Tibial nerve (tissue), 3 donors: ENCODE data around the genes SLC30A9, GABRB1 and CWH43.

DNA sequence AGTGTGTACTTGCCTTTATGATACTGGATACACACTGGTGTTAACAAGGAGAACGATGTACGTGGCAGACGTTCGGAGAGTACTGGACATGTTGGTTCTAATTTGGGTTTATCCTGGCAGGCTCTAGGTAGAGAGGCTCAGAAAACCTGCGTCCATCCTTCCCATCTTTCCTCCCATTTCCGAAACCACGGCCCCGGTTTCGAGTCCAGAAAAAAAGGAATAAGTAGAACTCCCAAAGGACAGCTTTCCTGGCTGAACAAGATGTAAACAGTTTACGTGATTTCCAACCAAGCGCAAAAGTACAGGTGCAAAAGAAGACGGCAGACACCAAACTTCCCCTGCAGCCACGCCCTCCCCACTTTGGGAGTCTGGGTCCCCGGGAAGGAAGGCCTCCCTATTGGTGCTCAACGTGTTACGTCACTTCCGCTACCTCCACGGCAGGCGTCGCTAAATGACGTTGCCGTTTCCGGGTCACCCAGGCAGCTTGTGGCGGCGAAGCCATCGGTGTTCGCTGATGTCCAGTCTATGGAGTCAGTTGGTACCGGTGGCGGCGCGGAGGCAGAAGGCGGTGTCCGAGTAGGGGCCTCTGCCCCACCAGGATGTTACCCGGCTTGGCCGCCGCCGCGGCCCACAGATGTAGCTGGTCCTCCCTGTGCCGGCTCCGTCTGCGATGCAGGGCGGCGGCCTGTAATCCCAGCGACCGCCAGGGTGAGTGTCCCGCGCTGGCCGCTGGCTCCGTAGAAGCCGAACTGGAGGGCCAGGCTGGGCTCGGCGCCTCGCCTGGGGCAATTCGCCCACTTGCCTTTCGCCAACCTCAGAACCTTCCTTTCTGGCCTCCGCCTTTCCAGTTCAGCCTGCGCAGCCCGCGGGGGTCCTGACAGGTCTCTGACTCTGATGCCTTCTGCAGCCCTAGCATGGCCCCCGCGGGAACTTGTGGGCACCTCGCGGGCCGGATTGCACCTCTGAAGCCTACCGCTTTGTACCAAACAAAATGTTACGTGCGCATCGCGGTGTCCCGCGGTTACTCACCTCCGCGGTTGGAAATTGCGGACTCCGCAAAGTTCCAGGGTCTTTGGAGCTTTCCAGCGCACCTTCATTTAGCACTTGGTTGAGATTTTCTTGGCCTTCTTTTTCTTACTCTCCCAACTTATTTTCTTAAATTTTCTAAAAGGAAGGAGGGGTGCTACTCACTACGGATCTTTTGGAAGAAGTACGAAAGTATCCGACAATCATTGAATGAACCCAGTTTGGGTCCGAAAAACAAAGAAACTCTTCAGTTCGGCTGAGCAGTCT is at the start of gene SLC30A9:
Gene SLC30A9 (plus strand): TSS at position 478 of the 1,293 bp plus-strand sequence.
- PRO-cap = bidirectional peak, plus-strand start at position 534 of the sequence, minus-strand start at position 370 of the sequence
- RAMPAGE, long total RNA, 3 experiments = start-site peak on the plus strand in 3 of 3 experiments, centred at positions 472 to 496 of the sequence, 232 to 931 reads per replicate

- PRO-cap = no peak
- RAMPAGE, long total RNA, 3 experiments = no peak in any of the 3 experiments
These were observed 28.2 kb downstream of the ATP8A1 start for GRCh38 chr4:42628742-42629055.

- PRO-cap = no peak
- RAMPAGE, long total RNA, 3 experiments = no peak in any of the 3 experiments
These were observed 2.4 kb downstream of the ATP8A1 start for GRCh38 chr4:42654454-42654992.

DNA sequence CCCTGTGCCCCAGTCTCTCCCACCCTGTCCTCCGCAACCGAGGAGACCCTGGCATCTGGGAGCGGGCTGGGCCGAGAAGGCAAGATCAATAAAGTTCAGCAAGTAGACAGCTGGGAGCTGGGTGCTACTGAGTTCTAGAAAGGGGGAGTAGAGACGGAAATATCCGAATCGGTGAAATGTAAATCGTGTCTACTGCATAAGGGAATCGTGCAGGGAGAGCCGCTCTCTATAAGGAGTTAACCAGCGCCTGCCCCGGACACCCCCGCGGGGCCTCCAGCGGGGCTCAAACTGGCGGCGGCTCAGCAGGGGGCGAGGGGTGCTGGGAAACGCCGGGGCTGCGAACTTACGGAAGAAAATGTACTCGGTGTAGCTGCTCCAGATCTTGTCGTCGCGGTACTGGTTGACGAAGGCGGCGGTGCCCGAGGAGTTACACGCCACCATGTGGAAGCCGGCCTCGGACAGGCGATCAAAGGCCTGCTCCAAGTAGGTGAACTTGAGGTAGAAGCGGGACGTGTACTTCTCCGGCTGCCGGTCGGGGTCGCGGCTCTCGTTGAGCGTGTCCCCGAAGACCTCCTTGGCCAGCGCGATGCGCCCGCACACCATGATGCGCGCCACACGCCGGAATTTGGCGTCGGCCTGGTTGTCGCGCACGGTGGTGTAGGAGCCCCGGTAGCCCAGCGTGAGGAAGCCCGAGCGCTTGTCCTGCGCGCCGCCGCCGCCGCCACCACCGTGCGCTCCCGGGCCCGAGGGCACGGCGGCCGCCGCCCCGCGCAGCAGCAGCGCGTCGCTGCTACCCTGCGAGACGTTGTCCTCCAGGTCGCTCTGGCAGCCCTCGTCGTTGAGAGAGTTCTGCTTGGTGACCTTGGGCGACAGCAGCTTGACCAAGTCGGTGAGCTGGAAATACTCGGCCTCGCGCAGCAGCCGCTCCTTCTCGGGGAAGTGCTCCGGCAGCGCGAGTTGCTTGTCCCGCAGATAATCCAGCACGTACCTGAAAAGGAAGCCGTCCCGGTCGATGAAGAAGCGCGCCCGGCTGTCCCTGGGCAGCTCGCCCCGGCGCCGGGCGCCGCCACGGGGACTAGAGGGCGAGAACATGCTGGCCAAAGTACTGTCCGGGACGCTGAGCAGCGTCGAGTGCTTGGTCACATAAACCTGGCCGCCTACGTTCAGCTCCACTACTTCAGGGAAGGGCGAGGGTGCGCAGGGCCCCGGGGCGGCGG is 985 bp downstream of the KCTD8 start:
- PRO-cap = no peak
- RAMPAGE, long total RNA, 3 experiments = no peak in any of the 3 experiments

DNA sequence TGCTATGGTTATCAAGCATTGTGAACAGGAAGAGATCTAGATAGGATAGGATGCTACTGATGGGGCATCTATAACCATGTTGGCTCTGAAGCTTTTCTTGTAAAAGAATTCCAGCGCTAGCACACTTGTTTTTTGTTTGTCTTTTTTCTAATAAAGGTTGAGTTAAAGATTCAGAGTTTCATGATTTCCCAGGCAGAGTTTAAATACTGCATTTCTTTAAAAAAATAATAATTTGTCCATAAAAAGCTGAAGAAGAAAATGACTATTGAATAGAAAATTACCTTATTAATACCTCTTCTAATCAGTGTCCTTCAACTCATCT is 448.4 kb upstream of the GNPDA2 start:
- PRO-cap = unidirectional peak, plus-strand start at position 105 of the sequence
- RAMPAGE, long total RNA, 3 experiments = no peak in any of the 3 experiments

GRCh38 chr4:47031086-47031903 is at the start of gene GABRB1:
GABRB1 (plus strand) TSS chr4:47031567.
- PRO-cap = no peak
- RAMPAGE, long total RNA, 3 experiments = no peak in any of the 3 experiments

DNA sequence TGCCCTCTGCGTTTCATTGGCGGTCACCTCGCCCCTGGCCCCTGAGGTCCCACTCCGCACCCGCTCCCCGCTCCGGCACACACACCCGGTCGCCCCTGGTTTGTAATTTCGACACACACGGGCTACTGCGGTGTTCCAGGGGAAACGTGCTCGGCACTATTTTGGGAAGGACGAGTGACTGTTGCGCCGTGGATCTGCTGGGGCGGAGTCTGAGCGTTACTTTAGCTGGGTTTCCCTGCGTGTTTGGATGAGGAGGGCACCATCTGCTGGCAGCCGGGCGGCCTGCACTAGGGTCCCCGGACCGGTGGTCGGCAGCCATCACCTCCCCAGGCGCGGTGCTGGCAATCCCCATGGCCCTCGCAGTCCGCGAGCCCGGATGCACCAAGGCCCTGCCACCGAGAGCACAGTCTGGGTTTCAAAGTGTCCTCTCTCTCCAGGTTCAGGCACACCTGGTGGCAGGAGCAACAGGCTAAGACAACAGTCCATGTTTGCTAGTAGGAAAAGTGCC is 1.2 kb downstream of the GABRB1 start:
- PRO-cap = no peak
- RAMPAGE, long total RNA, 3 experiments = no peak in any of the 3 experiments

DNA sequence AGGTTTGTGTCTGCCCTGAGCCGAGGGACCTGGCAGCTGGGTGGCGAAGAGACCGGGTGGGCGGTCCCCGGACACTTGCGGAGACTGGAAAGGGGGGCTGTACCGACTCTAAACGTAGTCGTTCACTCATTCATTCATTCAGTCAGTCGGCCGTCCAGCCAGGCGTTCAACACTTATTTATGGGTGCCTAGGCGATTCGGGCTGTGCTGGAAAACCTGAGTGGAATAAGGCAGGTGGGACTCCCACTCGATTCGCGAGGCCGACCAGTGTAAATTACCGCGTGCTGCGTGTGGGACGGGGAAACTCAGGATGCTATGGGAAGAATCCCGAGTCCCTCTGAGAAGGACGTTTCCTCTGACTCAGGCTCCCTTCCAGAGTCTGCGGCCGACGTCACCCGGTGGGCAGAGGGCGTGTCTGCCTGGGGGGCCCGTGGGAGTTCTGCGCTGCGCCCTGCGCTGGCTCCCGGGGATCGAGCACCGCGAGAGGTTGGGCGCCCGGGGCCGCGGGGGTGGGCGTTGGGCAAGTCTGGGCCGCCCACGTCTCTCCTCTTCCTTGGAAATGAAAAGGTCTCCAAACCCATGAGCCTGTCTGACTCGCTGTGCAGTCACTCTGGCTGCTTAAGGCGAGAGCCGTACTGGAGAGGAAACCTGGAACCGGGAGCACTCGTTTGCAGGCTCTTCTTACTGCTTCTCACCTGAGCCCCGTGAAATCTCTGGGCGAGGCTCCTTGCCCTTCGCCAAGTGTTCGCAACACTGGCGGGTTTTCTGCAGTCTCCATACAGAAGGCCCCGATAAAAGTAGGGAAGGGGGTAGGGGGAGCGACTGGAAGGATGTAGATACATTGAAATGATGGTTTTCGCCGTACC is 544 bp downstream of the NIPAL1 start:
- PRO-cap = bidirectional peak, plus-strand start at position 424 of the sequence, minus-strand start at position 344 of the sequence
- RAMPAGE, long total RNA, 3 experiments = no peak in any of the 3 experiments

DNA sequence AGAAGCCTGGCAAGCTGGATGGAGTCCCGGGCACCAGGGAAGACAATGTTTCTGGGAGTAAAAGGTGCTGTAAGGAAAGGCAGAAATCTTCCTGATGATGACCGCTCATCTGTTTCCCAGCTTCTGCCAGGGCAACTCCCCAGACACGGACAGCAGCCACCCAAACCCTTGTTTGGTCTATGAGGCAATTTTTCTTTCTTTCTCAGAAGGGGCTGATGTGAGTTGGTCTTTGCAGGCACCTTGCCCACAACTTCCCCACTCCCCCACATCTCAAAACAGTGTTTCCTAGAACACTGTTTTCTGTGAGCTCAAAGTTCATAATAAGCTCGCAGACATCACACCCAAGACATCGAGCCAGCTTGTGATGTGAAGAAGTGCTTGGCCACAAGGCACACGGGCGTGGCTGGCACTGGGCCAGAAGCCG is 4.5 kb downstream of the TXK start:
- PRO-cap = no peak
- RAMPAGE, long total RNA, 3 experiments = no peak in any of the 3 experiments

GRCh38 chr4:48604378-48604909 is 114.4 kb downstream of the ZAR1 start:
- PRO-cap = no peak
- RAMPAGE, long total RNA, 3 experiments = no peak in any of the 3 experiments

GRCh38 chr4:48862477-48863181 is 31.7 kb downstream of the OCIAD1 start:
- PRO-cap = no peak
- RAMPAGE, long total RNA, 3 experiments = no peak in any of the 3 experiments

GRCh38 chr4:48985860-48986843 is at the start of gene CWH43:
CWH43 (plus strand) TSS chr4:48986275.
- PRO-cap = no peak
- RAMPAGE, long total RNA, 3 experiments = no peak in any of the 3 experiments

- PRO-cap = no peak
- RAMPAGE, long total RNA, 3 experiments = no peak in any of the 3 experiments
These were observed 509 bp downstream of the SGCB start for GRCh38 chr4:52037476-52038103.

- PRO-cap = no peak
- RAMPAGE, long total RNA, 3 experiments = no peak in any of the 3 experiments
These were observed 193.0 kb downstream of the USP46 start for GRCh38 chr4:52466188-52466508.

DNA sequence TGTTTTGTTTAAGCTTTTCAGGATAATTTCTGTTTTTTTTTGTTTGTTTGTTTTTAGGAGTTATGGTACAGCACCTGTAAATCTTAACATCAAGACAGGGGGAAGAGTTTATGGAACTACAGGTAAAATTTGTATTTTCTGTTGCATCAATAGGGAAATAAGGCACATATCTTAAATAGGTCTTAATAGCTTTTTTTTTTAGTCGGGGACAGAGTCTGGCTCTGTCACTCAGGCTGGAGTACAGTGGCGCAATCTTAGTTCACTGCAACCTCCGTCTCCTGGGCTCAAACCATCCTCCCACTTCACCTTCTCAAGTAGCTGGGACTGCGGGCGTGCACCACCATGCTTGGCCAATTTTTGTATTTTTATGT is 12.3 kb downstream of the FIP1L1 start:
- PRO-cap = no peak
- RAMPAGE, long total RNA, 3 experiments = no peak in any of the 3 experiments

- PRO-cap = no peak
- RAMPAGE, long total RNA, 3 experiments = no peak in any of the 3 experiments
These were observed 1.6 kb upstream of the LNX1 start for GRCh38 chr4:53592680-53593407.

GRCh38 chr4:53651058-53651703 is 59.9 kb upstream of the LNX1 start:
- PRO-cap = no peak
- RAMPAGE, long total RNA, 3 experiments = no peak in any of the 3 experiments

GRCh38 chr4:53734757-53735066 is 143.4 kb upstream of the LNX1 start:
- PRO-cap = no peak
- RAMPAGE, long total RNA, 3 experiments = no peak in any of the 3 experiments

GRCh38 chr4:54062890-54063678 is 1.3 kb downstream of the CHIC2 start:
- PRO-cap = no peak
- RAMPAGE, long total RNA, 3 experiments = no peak in any of the 3 experiments

- PRO-cap = no peak
- RAMPAGE, long total RNA, 3 experiments = no peak in any of the 3 experiments
These were observed 14.6 kb upstream of the GSX2 start for GRCh38 chr4:54085233-54085908.